PC-3 (cell line): ENCODE results near the genes SPATA31D3 and KIF27.

GRCh38 chr9:78200985-78201582 is 34.8 kb upstream of the CEP78 start:
- RAMPAGE, long total RNA = no peak

- RAMPAGE, long total RNA = no peak
These were observed 24.3 kb upstream of the PSAT1 start for GRCh38 chr9:78272546-78273138.

GRCh38 chr9:79693513-79694358 is 122.0 kb downstream of the TLE4 start:
- RAMPAGE, long total RNA = no peak

GRCh38 chr9:79701425-79702024 is 129.8 kb downstream of the TLE4 start:
- RAMPAGE, long total RNA = no peak

DNA sequence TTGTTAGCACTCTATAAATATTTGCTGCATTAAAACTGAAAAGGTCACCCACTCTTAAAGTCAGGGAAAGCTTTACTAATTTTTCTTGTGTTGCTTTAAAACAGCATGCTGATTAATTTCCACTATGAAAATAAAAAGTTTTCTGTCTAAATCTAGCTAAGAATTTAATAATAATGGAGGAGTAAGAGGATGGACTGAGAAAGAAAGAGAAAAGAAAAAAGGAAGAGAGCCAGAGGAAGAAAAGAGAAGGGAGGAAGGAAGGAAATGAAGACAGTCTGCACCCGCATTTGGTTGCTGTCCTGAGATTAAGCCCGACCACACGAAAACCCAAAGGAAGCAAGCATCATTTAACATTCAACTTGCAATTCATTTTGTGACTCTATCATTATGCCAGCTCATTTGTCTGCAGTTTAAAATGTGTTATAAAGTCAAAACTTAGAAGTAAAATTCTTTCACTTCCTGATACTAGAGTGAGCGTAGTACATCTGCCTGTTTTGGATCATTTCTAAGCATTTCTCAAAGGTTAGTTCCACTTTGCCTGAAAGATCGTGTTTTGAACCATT is 240.6 kb downstream of the TLE4 start:
- RAMPAGE, long total RNA = no peak

DNA sequence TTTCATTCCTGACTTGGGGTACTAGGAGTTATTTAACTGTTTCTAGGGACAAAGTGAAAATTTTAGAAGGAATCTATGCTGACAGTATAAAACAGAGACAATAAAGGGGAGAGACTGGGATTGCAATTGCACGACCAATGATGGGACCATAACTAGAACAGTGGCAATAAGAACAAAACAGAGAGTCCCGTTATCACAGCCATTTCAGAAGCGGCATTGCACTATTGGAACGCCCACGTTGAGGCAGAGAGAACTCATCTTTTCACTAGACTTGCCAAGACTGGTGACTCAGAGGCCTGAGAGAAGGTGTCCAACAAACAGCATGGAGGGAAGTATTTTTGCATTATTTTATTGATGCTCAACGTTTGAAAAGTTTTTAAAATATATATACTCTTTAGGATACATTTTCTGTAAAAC is 737.7 kb downstream of the TLE1 start:
- RAMPAGE, long total RNA = no peak

GRCh38 chr9:81145433-81145996 is 543.8 kb downstream of the TLE1 start:
- RAMPAGE, long total RNA = no peak

DNA sequence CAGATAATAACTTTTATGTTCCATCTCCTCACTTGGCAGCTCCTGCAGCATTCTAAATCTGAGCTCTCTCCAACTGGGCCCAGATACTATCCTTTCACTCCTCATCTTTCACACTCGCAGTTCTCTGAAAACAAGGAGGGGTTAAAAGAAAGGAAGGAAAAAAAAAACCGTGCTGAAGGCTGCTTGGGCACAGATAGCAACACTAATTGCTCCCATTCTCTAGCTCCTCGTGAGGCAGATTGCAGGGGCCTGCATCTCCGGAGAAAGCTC is 24.0 kb downstream of the TLE1 start:
- RAMPAGE, long total RNA = no peak

- RAMPAGE, long total RNA = no peak
These were observed 926 bp downstream of the TLE1 start for GRCh38 chr9:81688461-81688781.

DNA sequence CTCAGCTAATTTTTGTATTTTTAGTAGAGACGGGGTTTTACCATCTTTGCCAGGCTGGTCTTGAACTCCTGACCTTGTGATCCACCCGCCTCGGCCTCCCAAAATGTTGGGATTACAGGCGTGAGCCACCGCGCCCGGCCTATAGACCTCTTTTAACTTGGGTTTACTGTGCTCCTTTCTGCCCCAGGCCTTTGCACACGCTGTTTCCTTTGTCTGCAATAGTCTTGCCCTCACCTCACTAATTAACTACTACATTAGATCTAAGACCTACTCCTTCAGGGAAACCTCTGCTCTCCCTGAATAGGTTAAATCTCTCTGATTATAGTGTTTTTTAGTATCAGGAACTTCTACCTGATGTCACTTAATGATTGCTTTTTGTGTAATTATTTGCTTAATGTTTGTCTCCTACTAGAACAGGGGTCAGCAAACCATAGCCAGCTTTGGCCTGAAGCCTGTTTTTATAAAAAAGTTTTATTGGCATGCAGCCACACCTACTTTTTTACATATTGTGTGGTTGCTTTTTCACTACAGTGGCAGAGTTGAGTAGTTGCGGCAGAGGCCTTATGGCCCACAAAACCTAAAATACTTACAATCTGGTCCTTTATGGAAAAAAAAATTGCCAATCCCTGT is 31.2 kb upstream of the TLE1 start:
- RAMPAGE, long total RNA = no peak

- RAMPAGE, long total RNA = no peak
These were observed 94.6 kb upstream of the SPATA31D4 start for GRCh38 chr9:81833680-81834035.

DNA sequence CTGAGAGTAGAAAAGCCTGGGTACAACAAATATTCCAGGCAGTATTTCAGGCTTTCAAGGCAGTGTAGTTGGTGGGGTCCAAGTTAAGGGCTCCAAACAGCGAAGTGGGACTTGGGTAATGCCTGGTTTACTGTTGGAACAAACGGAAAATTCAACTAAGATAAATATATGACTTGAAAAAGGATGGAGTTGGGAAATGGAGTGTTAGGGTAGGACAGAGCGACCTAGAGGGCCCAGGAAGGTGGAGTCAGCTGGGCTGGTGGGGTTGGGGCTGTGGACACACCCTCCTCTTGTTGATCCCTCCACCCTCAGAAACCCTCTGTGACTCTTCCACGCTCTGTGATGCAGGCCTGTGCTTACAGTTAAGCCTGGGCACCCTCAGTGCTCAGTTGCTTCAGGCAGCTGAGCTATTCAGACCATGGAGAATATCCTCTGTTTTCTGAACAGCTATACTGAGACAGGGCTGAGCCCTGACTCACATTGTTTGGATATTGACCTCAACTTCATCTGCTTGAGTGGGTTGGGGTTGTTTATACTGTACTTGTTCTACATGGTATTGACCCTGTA is at the start of gene SPATA31D3:
SPATA31D3 (plus strand) TSS at position 333 of the 567 bp plus-strand sequence.
- RAMPAGE, long total RNA = no peak

DNA sequence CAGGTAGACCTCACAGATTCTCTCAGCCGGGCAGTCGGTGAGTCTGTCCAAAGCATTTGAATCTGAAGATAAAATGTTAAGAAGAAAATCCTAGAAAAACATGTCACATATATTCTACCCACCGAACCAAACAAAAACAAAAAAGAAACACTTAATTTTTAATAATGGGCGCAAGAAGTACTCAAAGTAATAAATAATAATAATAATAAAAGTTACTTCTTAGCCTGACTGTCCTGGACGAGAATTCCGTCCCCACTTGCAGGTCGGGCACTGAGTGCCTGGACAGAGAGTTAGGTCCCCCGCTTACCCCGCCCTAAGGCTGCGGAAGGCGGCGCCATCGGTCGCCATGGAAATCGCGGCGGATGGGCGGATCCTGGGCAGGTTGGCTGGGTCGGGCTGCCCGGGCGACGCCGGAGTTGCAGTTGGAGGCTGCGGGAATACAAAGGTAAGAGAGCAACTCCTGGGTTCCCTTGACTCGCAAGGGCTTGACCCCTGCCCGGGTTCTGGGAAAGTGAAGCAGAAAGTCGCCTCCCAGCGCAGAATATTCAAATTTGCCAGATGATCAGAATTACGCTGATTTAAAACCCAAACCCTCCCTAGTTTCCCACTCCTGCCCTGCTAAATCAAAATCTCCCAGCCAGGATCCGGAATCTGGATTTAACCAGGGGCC is 156.1 kb upstream of the RASEF start:
- RAMPAGE, long total RNA = no peak

- RAMPAGE, long total RNA = no peak
These were observed 29.0 kb downstream of the GKAP1 start for GRCh38 chr9:83788520-83789091.

GRCh38 chr9:83816968-83817679 is 445 bp downstream of the GKAP1 start:
- RAMPAGE, long total RNA = no peak

GRCh38 chr9:83920908-83921750 is at the start of gene KIF27:
KIF27 (minus strand) TSS chr9:83921432.
- RAMPAGE, long total RNA = no peak

DNA sequence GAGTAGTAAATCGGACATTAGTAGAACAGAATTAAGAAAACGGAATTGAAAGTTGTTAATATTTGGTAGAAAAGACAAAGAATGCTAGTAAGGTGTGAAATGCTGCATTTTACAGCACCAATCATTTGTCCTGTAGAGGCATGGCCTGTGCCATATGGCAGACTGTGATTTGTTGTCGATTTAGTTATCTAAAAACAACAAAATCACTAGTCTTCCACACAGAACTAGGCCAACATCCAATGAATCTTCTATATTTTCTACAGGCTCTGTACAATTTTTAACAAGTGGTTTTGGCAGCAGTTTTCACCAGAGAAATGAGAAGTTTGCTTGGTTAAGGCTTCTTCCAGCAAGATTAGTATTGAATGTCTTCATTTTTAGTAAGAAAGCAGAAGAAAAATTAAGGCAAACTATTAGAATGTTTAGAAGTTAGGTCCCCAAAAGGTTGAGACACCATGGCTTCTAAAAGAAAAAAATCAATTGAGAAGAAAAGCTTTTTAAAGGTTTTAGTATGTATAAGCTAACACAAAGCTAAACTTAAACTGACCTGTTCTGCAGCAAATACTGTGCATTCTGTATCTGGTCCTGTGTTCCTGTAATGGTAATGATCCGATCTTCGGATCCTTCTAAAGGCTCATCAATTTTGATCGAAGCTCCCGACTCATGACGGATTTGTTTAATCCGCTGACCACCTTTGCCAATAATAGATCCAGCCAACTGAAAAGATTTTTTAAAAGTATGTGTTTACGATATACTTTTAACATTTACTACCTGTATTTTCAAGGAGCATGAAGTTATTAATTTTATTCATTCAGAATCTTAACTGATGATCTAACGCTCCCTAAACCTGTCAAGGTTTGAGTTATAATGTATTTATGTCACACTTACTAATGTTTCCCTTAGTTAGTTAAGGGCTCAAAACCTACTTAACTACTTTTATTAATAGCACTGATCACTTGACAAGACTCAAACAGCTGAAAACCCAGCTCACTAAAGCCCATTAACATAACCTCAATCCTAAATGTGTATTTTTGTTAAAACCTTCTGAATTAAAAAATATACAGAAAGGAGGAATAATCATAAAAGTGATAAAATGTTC is 10.0 kb downstream of the HNRNPK start:
- RAMPAGE, long total RNA = no peak

GRCh38 chr9:83973169-83973864 is 6.7 kb downstream of the HNRNPK start:
- RAMPAGE, long total RNA = no peak

- RAMPAGE, long total RNA = no peak
These were observed 121.5 kb downstream of the RMI1 start for GRCh38 chr9:84101896-84102655.

DNA sequence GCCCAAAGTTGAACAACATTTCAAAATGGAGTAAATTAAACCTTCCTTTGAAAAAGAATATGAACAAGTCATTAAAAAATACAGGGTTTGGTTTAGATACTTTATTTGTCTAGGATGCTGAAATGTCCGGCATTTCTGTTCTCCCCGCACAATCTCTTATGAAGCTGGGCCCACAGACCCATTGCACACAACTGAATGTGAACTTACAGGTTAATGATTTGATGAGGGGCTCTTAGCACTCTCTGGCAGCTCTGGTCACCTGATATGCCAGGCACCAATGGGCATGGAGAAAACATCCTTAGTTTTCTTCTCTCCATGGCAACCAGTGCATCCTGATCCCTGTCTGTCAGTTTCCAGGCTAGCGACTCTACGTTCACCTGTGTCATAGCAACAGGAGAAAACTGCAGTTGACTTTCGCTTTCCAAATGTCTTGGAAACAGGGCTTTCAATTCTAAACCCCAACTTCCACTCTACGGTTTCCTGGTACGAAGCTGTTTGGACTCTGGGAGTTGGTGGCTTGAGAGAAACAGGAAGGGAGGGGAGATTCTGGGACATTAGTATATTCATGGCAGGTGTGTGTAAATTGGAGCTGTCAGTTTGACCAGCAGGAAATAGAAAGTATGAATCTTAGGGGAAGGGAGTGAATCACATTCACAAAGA is 74.5 kb downstream of the SLC28A3 start:
- RAMPAGE, long total RNA = no peak